Helper T cell (primary cell): Measurements from ENCODE around the genes DCUN1D4, RASL11B and GSX2.

GRCh38 chr4:51842959-51844022 lies at the start of gene DCUN1D4:
Gene DCUN1D4, plus strand, starts transcription at chr4:51843153.
- PRO-cap, 2 experiments: peak in 2 of 2 experiments; most common plus-strand start chr4:51843174 (in 2); most common minus-strand start chr4:51843347 (in 1)

DNA sequence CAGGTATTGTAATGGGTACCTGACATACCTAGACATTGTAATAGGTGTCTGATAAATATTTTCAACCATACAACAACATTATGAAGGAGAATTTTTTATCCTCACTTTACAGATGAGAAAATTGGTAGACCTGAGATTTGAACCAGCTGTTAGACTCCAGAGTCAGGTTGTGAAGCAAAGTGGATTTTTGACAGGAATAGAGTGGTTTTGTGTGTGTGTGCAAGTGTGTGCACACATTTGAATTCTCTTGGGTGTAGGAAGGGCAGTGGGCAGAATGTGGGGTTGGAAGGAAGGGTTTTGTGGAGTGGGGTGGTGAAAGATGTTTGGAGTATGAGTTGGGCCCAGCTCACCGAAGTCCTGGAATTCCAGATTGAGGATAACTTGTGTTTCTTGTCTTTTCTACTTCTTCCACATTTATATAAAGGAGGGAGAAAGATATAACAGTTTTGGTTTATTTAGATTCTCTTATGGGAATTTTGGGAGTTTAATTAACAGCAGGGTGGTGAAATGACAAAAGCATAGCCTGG lies 18.2 kb downstream of the DCUN1D4 start:
- PRO-cap, 2 experiments: no peak in any of the 2 experiments

- PRO-cap, 2 experiments: no peak in any of the 2 experiments
These were observed 52.3 kb downstream of the DCUN1D4 start for GRCh38 chr4:51895303-51895617.

- PRO-cap, 2 experiments: peak in 1 of 2 experiments; most common plus-strand start chr4:52037869 (in 1)
These were observed 509 bp downstream of the SGCB start for GRCh38 chr4:52037476-52038103.

- PRO-cap, 2 experiments: peak in 2 of 2 experiments; most common plus-strand start chr4:52712504 (in 2); most common minus-strand start chr4:52712922 (in 2)
These were observed 38.8 kb downstream of the ERVMER34-1 start for GRCh38 chr4:52712087-52713088.

GRCh38 chr4:52861401-52862386 lies at the start of gene RASL11B:
Gene RASL11B, plus strand, starts transcription at chr4:52862317.
- PRO-cap, 2 experiments: peak in 2 of 2 experiments; most common plus-strand start chr4:52862317 (in 2); most common minus-strand start chr4:52862151 (in 1)

GRCh38 chr4:53015913-53016343 lies 153.8 kb downstream of the RASL11B start:
- PRO-cap, 2 experiments: no peak in any of the 2 experiments

GRCh38 chr4:53039208-53040103 lies 177.3 kb downstream of the RASL11B start:
- PRO-cap, 2 experiments: no peak in any of the 2 experiments

DNA sequence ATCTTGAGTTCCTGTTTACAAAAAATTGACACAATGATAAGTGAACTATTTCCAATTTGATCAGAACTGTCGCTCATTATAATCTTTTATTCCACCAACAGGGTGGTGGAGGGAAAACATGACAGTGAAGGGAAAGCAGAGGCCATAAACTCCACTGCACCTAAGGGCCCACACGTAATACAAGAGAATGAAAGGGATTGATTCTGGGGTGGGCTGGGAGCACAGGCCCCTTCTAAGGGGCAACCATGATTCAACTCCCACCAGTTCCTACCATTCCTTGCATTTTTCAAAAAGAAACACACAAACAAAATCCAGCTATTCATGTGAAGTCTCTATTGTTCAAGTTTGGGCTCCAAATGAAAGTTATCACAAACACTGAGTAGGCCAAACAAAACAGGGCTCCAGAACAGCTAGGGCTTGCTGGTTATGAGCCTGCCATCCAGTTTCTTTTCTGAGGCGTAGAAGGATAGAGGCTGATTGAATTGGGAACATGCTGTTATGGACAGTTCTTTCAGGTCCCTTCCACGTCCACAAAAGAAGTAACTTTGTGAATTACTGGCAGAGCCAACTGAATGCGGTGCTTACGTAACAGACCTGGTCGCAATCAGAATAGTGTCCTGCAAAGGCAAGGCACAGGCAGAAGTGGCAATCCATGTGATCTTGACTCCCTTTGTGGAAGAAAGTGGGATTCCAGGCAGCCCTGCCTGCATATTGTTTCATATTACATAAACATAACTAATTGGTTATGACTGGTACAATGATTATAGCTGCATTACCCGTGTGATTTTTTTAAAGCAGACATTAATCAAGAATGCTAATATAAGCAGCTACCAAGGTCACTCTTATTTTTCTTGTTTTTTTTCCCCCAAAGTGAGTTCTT lies 244.5 kb downstream of the SCFD2 start:
- PRO-cap, 2 experiments: no peak in any of the 2 experiments

DNA sequence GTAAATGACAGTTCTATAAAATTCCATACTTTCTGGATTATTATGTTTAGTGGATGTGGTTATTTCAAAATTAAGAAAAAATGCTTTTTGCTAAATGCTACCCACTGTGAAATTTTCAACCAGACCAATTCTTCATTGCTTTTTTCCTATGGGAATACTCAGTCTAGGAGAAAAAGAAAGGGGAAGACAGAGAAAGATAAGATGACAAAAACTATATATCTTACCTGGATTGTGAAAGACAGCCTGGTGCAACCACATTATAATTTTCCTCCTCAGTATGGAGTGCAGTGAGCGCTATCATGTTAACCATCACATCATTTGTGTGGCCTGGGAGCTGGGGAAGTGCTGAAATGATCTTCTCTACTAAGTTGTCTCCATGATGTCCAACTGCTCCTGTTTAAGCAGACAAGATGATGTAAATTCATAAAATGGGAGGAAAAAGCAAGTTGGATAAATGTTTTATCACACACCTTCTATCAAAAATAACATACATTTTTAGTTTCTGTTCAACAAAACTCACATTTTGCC lies 13.4 kb downstream of the SCFD2 start:
- PRO-cap, 2 experiments: no peak in any of the 2 experiments

DNA sequence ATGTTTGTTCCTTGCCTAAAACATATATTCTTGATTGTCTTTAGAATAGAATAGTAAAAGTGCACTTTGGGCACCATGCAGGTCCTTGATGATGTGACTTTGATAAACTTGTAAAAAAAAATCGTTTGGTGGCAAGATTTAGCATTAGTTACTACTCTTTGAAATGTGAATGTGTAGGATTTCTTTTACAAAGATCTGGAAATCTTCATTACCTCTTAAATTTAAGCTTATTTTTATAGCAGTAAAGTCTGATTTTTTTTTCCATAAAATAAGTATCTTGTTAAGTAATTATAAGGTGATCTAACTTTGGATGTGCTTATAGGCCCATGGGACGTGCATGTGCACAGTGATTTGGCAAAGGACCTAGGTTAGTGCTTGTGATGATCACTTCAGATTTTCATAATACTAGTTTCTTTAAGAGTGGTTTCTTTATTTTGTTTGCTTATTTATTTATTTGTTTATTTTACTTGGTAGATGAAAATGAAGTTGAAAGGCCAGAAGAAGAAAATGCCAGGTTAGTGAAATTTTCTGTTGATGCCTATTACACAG lies 1.4 kb downstream of the FIP1L1 start:
- PRO-cap, 2 experiments: no peak in any of the 2 experiments

DNA sequence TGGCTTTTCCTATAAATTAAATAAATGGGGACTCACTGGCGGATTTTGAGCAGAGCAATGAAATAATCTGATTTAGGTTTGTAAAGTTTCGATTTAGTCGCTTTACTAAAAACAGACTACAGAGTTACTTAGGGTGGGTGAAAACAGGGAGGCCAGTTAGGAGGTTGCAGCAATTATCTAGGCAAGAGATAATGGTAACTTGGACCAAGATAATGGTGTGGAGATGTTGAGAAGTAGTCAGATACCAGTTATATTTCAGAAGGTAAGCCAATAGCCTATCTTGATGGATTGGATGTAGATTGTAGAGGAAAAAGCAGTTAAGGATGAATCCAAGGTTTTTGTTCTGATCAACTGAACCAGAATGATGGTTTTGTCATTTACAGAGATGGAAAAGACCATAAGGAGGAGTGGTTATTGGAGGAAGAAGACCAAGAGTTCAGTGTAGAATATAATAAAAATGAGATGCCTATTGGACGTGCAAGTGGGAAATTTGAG lies 23.9 kb downstream of the FIP1L1 start:
- PRO-cap, 2 experiments: no peak in any of the 2 experiments

DNA sequence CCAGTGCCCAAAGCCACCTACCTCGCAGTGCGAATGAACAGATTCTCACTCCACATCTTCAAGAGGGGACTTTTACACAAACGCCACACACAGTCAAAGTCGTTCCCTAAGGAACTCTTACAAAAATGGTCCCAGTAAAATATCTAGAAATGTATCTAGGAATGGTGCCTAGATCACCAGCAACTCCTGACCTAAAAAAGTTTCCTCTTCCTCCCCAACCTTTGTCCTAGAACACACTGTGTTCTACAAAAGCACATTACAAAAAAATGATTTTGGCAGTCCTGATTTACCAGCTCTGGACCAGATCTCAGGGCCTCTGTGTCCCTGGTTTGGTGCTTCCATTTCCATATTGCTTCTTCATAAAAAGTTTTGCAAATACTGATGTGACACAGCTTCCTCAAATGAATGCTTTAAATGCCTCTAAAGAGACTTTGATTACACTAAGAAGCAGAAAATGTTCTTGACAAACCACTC lies 55.0 kb downstream of the LNX1 start:
- PRO-cap, 2 experiments: no peak in any of the 2 experiments

GRCh38 chr4:53564330-53564764 lies 26.9 kb downstream of the LNX1 start:
- PRO-cap, 2 experiments: no peak in any of the 2 experiments

- PRO-cap, 2 experiments: no peak in any of the 2 experiments
These were observed 76.5 kb downstream of the CHIC2 start for GRCh38 chr4:53987675-53988542.

- PRO-cap, 2 experiments: no peak in any of the 2 experiments
These were observed 43.8 kb downstream of the CHIC2 start for GRCh38 chr4:54020101-54021414.

DNA sequence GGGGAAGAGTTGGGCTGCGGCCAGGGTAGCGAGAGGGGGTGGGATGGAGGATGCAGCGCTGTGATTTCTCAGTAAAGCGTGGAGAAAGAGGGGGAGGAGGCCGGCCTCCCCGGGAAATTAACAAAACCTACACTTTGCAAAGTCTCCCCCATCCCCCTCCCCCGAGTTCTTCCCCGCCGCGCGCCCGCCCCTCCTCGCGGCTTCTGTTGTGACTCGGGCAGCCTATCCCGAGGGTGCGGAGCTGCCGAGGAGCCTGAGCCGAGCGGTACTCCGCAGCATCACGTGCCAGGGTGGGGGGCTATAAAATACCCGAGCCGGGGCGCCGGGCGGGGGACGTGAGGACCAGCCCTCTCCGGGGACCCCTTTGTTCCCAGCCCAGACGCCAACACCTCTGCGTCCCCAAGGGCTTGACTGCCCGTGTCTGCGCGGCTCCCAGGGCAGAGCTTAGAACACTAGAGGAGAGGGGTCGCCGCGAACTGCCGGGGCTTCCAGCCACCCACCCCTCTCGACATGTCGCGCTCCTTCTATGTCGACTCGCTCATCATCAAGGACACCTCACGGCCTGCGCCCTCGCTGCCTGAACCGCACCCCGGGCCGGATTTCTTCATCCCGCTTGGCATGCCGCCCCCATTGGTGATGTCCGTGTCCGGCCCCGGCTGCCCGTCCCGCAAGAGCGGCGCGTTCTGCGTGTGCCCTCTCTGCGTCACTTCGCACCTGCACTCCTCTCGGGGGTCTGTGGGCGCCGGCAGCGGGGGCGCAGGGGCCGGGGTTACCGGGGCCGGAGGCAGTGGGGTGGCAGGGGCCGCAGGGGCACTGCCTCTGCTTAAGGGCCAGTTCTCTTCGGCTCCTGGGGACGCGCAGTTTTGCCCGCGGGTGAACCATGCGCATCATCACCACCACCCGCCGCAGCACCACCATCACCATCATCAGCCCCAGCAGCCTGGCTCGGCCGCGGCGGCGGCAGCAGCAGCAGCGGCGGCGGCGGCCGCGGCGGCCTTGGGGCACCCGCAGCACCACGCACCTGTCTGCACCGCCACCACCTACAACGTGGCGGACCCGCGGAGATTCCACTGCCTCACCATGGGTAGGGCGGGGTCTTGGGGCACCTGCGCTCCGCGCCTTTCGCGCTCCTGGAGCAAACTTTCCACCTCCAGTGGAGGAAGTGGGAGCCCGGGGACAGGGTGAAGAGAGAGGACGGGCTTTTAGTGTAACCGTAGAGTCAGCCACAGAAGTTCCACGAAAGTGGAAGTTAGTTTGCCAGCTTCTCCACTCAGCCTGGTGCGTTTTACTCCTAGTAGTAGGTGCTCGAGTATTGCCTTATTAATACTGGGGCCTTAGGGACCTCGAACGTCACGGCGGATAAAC lies at the start of gene GSX2:
Gene GSX2 (plus strand): TSS at position 329 of the 1,365 bp plus-strand sequence.
- PRO-cap, 2 experiments: no peak in any of the 2 experiments

- PRO-cap, 2 experiments: no peak in any of the 2 experiments
These were observed 2.4 kb upstream of the PDGFRA start for GRCh38 chr4:54226464-54227318.

GRCh38 chr4:54231756-54232586 lies 2.9 kb downstream of the PDGFRA start:
- PRO-cap, 2 experiments: no peak in any of the 2 experiments

DNA sequence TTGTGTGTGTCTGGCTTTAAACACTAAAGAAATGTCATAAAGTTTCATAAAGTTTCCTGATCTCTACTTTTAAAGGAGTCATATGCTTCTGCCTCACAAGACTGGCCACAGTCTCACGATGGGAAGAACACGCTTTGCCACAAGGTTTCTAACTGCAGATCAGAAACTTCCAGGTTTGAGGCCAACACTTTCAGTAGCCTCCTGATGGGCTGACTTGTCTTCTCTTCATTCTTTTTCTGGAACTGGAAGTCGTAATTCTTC lies 67.0 kb upstream of the KIT start:
- PRO-cap, 2 experiments: no peak in any of the 2 experiments